ENCODE results near the genes PYGL and PSMC6.

GRCh38 chr14:50666783-50667114 is 1.4 kb downstream of the SAV1 start:
- PRO-cap = unidirectional peak, plus-strand start at chr14:50667033

GRCh38 chr14:50667115-50667607 is 945 bp downstream of the SAV1 start:
- PRO-cap = bidirectional peak, plus-strand start at chr14:50667388, minus-strand start at chr14:50667370; bidirectional peak, plus-strand start at chr14:50667416, minus-strand start at chr14:50667411

- PRO-cap = no peak
These were observed 58.6 kb downstream of the NIN start for GRCh38 chr14:50772155-50772900.

GRCh38 chr14:50791806-50792238 is 39.1 kb downstream of the NIN start:
- PRO-cap = no peak

- PRO-cap = bidirectional peak, plus-strand start at chr14:50944779, minus-strand start at chr14:50944483
These were observed at the start of gene PYGL for GRCh38 chr14:50944293-50945051. Gene PYGL, minus strand, starts transcription at chr14:50944483.

DNA sequence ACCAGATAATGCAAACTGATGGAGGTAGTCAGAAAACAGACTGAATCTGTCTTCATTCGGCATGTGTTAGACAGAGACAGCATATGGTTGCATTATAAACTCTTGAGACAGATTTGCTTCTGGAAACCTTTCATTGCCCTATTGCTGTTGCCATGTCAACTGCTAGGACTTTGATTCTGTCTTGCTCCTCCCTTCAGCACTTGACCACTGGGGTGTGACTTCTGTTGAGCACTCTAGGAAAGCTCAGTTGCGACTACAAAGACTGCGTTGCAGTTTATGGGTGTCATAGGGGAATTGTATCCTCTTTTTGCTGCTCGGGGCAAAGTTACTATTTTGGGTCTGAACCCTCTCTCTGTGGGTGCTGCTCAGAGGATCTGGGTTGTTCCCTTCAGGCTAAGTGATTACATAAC is 44.2 kb upstream of the TRIM9 start:
- PRO-cap = unidirectional peak, plus-strand start at position 246 of the sequence

GRCh38 chr14:51398831-51399457 is 158.9 kb downstream of the TMX1 start:
- PRO-cap = no peak

- PRO-cap = no peak
These were observed 171.7 kb upstream of the FRMD6 start for GRCh38 chr14:51480067-51480429.

GRCh38 chr14:51650671-51651112 is 1.0 kb upstream of the FRMD6 start:
- PRO-cap = no peak

- PRO-cap = no peak
These were observed 46.2 kb downstream of the FRMD6 start for GRCh38 chr14:51697899-51698234.

- PRO-cap = no peak
These were observed 20.8 kb downstream of the GNG2 start for GRCh38 chr14:51881157-51881717.

DNA sequence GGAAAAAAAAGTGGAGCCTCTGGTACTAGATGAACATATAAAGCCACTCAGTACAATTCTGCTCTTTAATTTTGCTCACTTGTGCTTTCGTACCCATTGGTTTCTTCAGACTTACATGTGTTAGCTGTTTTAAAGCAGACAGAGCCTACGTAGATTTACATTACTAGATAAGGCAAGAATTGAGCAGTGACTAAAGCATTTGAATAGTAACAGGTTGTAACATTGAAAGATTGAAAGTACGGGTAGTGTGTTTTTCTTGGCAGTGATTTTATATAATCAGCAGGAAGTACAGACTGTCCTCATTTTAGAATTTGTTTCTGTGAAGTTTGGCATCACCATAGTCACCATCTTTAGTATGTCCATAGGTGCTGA is 13.9 kb downstream of the RTRAF start:
- PRO-cap = no peak

DNA sequence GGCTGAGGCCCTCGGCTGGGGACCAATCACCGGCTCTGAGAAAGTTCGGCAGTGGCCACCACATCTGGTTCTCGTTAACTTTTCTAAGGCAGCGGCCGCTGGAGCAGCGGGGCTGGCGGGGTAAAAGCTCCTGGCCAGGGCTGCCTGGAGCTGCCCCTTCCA is 161 bp upstream of the NID2 start:
- PRO-cap = bidirectional peak, plus-strand start at position 91 of the sequence, minus-strand start outside the sequence

DNA sequence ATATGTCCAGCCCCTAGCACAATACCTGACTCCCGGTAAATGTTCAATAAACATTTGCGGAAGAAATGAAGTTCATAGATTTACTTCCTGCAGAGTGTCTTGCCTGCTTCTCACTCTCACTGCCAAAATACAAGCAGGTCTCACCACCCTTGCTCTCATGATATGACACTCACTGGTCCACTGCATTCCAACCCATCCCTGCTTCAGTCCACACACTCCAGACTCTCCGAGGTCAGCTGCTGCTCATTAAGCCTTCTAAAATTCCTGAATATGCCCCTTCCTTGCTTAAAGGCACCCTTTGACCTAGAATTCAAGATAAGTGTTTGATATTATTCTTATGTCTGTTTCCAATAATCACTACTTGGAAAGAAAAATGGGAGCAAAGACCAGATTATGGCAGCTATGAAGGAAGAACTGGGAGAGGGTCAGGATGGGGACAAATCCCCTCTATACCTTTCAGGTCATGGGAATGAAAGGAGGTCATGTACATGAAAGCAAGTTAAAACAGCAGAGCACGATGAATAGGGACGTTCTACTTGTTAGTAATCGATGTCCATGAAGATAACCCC is 10.4 kb upstream of the NID2 start:
- PRO-cap = no peak

GRCh38 chr14:52175896-52176458 is 91.5 kb upstream of the PTGDR start:
- PRO-cap = no peak

GRCh38 chr14:52706739-52708020 is at the start of gene PSMC6:
Gene PSMC6, plus strand, starts transcription at chr14:52707200.
- PRO-cap = bidirectional peak, plus-strand start at chr14:52707238, minus-strand start at chr14:52707059

DNA sequence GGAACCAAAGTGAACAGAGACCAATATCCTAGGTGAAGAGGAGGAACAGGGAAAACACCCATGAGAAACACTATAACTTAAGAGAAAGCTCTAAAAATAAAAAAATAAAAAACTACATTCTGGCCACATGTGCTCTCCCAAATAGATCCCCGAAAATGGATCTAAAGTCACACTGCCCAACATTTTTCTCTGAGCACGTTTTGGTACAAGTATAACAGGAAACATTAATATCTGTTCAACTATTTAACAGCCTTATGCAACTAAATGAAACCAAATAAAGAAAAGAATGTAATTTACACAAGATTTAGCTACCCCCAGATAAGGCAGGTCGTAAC is 31.1 kb downstream of the FERMT2 start:
- PRO-cap = no peak

GRCh38 chr14:53010893-53011662 is 60.2 kb upstream of the FERMT2 start:
- PRO-cap = no peak

- PRO-cap = no peak
These were observed 91.7 kb upstream of the FERMT2 start for GRCh38 chr14:53042340-53043098.

GRCh38 chr14:53109015-53109696 is 44.0 kb downstream of the DDHD1 start:
- PRO-cap = no peak

All from vermiform appendix (tissue), 1 donor.